Heart left ventricle (tissue), 7 donors: ENCODE measurements around a stretch of chr21.

DNA sequence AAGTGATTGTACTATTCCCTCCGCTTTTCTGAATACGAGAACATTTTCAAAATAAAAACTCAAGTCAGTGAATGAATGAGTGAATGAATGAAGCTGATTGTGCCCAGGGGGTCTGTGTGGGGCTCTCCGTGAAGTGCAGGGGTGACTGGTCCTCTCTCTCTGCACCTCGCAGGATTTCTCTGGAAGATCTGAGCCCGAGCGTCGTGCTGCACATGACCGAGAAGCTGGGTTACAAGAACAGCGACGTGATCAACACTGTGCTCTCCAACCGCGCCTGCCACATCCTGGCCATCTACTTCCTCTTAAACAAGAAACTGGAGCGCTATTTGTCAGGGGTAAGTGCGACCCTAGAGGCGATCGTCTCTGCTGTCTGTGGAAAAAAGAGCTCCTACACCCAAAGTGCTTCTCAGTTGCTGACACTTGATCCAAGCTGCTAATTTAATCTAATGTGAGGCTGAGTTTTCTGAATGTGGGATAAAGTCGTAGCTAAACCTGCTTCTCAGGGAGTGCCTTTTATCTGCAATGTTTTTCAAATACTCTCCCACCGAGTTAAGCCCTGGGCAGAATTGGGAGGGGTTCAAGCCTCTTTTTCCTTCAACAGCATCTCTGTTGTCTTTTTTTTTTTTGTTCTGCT, 101.7 kb downstream of the HUNK start:
- PRO-cap, 6 experiments, result no peak in any of the 6 experiments
- RAMPAGE, long total RNA, 2 experiments, result no peak in any of the 2 experiments
- RRBS, result no CpG with 5 or more reads among the region's 18 CpGs

DNA sequence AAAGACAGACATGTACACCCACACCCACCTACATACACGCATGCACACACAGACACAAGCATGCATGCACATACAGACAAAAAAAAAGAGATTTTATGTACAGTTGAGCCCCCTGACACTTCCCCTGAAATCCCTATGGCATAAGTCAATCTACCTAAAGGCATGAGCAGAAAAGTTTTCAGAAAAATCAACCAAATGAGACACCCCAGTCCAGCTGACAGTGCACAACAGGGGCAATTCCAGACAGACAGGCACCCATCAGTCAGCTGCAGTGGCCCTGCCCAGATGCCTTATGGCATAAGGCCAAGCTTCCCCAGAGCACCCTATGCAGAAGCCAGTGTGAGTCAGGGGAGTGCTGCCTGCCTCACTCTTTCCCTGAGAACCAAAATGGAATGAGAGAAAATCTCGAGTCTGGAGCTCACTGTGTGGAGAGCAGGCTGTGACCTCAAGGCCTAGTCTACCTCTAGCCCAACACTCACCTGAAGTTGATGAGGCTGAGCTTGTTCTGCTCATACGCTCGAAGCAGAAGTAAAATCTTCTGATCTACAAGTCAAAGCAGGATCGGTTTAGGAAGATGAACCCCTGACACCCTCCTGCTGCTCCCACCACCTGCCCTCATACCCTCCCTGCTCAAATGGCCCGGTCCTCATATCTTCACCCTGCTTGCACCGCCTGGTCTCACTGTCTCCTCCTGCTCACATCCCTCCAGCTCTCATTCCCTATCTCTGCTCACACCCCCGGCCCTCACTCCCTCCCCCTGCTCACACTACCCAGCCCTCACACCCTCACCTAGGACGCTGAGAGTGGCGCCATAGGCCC, 38.2 kb downstream of the MRAP start:
- PRO-cap, 6 experiments, result no peak in any of the 6 experiments
- RAMPAGE, long total RNA, 2 experiments, result no peak in any of the 2 experiments
- RRBS, result 40% methylated on average over 3 of the region's 10 CpGs

GRCh38 chr21:32463840-32464346, 51.4 kb downstream of the EVA1C start:
- PRO-cap, 6 experiments, result no peak in any of the 6 experiments
- RAMPAGE, long total RNA, 2 experiments, result no peak in any of the 2 experiments
- RRBS, result no CpG with 5 or more reads among the region's 8 CpGs

DNA sequence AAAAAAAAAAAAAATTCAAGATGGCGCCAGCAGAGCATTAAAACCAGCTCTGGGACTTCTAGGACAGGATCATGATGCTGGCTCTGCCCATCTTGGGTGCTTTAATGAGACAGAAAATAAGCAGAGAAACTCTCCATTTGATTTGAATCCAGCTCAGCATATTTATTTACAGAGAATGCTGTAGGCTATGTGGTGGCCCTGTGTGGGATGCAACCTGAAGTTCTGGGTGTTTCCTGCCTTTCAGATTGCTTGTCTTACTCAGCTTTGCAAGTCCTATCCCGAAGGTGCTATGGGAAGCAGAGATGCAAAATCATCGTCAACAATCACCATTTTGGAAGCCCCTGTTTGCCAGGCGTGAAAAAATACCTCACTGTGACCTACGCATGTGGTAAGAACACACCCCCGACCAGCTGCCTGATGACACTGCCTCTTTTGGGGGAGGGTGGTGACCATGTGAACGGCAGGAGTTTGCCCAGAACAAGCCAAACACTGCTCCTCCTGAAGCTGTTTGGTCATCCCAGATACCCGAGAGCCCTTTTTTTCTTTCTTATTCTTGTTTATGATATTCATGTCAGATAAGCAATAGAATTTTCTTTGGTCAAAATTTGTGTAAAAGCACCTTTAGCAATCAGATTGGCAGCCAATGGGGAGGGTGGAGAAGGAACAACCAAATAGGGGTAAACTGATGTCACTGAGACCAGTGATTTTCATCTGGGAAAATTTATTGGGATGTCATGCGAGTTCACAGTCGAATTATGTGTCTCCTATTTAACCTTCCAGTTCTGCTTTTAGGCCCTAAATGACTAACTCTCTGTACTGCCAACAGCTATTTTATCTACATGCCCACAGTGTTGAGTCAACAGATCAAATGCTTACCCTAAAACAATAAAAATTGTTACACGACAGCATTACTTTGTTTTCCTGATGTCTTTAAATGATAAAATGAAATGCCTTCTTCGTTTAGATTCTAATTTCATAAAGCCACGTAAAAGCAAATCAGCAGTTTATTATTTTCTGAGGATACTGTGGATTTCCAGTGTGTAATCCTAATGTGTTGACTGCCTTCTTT, 82.6 kb downstream of the EVA1C start:
- PRO-cap, 6 experiments, result no peak in any of the 6 experiments
- RAMPAGE, long total RNA, 2 experiments, result no peak in any of the 2 experiments
- RRBS, result no CpG with 5 or more reads among the region's 13 CpGs

DNA sequence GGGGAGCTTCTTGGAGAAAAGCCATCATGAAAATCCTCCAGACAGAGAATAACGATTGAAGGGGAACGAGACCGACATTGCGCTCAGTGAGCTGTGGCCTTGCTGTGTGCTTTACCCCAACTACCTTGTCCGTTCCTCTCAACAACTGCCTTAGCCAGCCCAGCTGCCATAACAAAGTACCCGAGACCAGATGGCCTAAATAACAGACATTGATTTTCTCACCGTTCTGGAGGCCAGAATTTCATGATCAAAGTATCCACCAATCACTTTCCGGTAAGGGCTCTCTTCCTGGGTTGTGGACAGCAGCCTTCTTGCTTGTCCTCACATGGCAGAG, 79.9 kb downstream of the TCP10L start:
- PRO-cap, 6 experiments, result no peak in any of the 6 experiments
- RAMPAGE, long total RNA, 2 experiments, result no peak in any of the 2 experiments
- RRBS, result no CpG with 5 or more reads among the region's 8 CpGs

DNA sequence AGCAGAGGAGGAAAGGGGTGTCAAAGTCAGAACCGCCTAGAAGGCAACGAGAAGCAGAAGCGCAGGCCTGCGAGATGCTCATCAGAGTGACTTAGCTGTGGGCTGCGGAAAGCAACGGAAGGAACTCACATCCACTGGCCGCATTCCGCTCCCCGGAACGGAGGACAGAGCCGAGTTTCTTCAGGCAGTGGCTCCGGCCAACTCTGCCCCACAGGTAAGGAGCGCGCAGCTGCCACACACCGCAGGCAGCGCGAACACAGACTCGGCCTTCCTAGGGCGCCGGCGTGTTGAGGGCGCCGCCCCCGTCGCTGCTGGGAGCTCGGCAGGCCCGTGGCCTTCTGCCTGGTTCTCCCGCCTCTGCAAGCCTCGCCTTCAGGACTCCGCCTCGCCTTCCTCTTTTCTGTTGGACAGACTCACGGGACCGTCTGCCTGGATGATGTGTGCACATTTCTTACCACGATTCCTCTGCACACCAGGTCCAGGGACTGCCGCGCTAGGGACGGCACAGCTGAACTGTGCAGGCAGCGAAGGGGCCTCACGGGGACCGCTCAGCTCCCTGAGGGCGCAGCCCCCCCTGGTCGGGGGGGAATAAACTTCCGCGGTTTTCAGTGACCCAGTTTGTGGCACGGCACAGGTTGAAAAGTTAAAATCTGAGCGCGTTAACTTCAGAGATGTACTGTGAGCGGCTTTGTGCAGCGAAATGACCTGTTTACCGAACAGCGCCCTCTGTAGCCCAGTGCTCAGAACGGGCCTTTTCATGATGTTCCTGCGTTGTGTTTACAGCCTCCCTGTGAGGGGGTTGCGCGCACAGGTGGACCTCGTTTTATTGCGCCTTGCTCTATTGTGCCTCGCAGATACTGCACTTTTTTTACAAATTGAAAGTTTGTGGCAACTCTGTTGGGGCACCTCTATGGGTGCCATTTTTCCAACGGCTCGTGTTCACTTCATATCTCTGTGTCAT, 15.8 kb downstream of the TCP10L start:
- PRO-cap, 6 experiments, result peak in 3 of 6 experiments; most common plus-strand start position 397 of the sequence (in 1); most common minus-strand start position 339 of the sequence (in 1)
- RAMPAGE, long total RNA, 2 experiments, result no peak in any of the 2 experiments
- RRBS, result 2% methylated on average over 11 of the region's 60 CpGs

GRCh38 chr21:32599342-32599940, 12.7 kb downstream of the CFAP298 start:
- PRO-cap, 6 experiments, result no peak in any of the 6 experiments
- RAMPAGE, long total RNA, 2 experiments, result no peak in any of the 2 experiments
- RRBS, result no CpG with 5 or more reads among the region's 10 CpGs

- PRO-cap, 6 experiments, result no peak in any of the 6 experiments
- RAMPAGE, long total RNA, 2 experiments, result no peak in any of the 2 experiments
- RRBS, result no CpG with 5 or more reads among the region's 10 CpGs
These were observed 9.0 kb downstream of the CFAP298 start for GRCh38 chr21:32603194-32603635.

- PRO-cap, 6 experiments, result no peak in any of the 6 experiments
- RAMPAGE, long total RNA, 2 experiments, result no peak in any of the 2 experiments
- RRBS, result no CpG with 5 or more reads among the region's 13 CpGs
These were observed 7.8 kb downstream of the CFAP298 start for GRCh38 chr21:32604271-32604959.

DNA sequence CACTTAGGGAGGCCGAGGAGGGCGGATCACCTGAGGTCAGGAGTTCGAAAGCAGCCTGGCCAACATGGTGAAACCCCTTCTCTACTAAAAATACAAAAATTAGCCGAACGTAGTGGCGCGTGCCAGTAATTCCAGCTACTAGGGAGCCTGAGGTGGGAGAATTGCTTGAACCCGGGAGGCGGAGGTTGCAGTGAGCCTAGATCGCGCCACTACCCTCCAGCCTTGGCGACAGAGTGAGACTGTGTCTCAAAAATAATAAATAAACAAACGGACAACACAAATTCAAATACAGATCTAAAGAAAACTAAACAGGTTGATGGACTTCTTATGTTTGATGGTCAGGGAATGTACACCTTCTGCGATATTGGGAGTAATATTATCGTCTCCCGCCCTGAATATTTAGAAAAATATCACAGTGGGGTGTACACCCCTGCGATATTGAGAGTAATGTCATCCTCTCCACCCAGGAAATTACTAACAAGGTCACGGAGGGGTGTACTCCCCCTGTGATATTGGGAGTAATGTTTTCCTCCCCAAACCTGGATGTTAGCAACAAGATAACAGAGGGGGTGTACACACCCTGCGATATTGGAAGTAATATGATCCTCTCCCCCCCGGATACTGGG, 1.2 kb upstream of the CFAP298 start:
- PRO-cap, 6 experiments, result no peak in any of the 6 experiments
- RAMPAGE, long total RNA, 2 experiments, result no peak in any of the 2 experiments
- RRBS, result no CpG with 5 or more reads among the region's 20 CpGs

- PRO-cap, 6 experiments, result no peak in any of the 6 experiments
- RAMPAGE, long total RNA, 2 experiments, result no peak in any of the 2 experiments
- RRBS, result no CpG with 5 or more reads among the region's 5 CpGs
These were observed 53.4 kb downstream of the SYNJ1 start for GRCh38 chr21:32674281-32674928.

DNA sequence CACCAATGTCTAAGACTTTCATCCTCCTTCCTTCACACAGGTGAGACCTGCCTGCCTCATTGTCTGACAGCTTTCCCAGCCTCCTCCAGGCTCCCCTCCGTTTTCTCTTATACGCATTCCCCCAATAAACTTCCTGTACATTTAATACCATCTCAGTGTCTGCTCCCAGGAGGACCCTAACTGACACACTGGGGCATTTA, 4.6 kb upstream of the SYNJ1 start:
- PRO-cap, 6 experiments, result no peak in any of the 6 experiments
- RAMPAGE, long total RNA, 2 experiments, result no peak in any of the 2 experiments
- RRBS, result no CpG with 5 or more reads among the region's 2 CpGs

- PRO-cap, 6 experiments, result no peak in any of the 6 experiments
- RAMPAGE, long total RNA, 2 experiments, result no peak in any of the 2 experiments
- RRBS, result no CpG with 5 or more reads among the region's 9 CpGs
These were observed 9.6 kb downstream of the PAXBP1 start for GRCh38 chr21:32761900-32762393.

DNA sequence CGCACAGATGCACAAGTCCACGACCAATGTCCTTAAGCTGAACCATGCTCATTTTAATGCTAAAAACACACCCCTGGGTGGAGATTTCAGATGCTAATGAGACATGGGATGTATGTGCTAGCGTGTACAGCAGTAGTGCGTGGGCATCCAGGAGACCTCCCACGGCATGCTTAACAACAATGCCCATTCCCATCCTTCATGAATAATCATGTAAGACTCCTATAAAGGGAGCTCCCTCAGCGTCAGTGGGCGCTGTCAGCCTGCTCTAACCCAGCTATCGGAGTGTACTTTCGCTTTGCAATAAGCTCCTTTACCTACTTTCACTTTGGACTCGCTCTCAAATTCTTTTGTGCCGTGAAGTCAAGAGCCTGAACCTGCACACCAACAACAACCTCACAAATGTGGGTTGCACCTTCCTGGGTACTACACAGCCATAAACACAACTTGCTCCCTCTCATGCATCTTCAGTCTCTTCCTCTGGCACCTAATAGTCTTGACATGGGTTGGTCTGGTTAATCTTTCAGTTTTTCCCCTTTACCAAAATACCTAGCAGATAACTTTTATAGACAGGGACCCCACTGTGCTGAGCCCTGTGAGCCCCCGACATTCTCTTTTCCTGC, 72.8 kb upstream of the C21orf62 start:
- PRO-cap, 6 experiments, result no peak in any of the 6 experiments
- RAMPAGE, long total RNA, 2 experiments, result no peak in any of the 2 experiments
- RRBS, result no CpG with 5 or more reads among the region's 12 CpGs

GRCh38 chr21:33051934-33052448, 17.9 kb upstream of the OLIG1 start:
- PRO-cap, 6 experiments, result no peak in any of the 6 experiments
- RAMPAGE, long total RNA, 2 experiments, result no peak in any of the 2 experiments
- RRBS, result 35% methylated on average over 5 of the region's 17 CpGs

GRCh38 chr21:33198698-33199188, 31.0 kb upstream of the IFNAR2 start:
- PRO-cap, 6 experiments, result peak in 5 of 6 experiments; most common plus-strand start chr21:33198966 (in 1); most common minus-strand start chr21:33198889 (in 4)
- RAMPAGE, long total RNA, 2 experiments, result no peak in any of the 2 experiments
- RRBS, result no CpG with 5 or more reads among the region's 6 CpGs

DNA sequence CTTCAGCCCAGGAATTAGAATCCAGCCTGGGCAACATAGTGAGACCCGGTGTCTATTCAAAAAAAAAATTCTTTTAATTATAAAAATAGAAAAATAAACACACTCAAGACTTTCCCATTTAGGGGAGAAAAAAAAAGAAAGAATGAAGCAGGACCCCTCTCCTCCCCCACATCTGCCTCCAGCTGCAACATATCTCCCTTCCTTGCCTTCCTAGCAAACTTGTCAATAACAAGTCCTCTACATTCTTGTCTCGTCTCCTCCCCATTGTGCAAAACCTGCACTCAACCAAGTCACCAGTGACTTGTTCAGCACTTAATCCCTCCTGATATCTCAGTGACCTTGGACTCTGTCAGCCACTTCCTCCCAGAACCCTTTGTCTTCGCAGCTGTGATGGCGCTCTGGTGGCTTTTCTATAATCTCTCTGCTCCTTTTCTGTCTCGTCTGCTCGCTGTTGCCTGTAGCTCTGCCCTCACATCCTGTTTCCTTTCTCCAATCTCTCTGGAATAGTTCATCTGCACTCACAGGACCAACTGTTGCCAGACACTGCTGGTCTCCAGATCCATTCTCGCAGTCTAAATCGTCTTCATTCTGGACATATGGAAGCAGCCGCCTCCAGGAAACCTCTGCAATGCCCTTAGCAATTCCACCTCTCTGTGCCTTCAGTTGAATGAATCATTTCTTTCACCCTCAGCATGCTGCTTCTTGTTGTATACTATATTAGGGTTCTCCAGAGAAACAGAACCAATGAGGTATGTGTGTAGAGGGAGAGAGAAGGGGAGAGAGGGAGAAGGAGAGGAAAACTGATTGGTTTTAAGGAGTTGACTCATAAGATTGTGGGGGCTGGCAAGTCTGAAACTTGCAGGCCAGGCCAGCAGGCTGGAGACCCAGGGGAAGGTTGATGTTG, 17.5 kb upstream of the IFNAR2 start:
- PRO-cap, 6 experiments, result peak in 1 of 6 experiments; most common plus-strand start position 539 of the sequence (in 1); most common minus-strand start position 476 of the sequence (in 1)
- RAMPAGE, long total RNA, 2 experiments, result no peak in any of the 2 experiments
- RRBS, result no CpG with 5 or more reads among the region's 9 CpGs

DNA sequence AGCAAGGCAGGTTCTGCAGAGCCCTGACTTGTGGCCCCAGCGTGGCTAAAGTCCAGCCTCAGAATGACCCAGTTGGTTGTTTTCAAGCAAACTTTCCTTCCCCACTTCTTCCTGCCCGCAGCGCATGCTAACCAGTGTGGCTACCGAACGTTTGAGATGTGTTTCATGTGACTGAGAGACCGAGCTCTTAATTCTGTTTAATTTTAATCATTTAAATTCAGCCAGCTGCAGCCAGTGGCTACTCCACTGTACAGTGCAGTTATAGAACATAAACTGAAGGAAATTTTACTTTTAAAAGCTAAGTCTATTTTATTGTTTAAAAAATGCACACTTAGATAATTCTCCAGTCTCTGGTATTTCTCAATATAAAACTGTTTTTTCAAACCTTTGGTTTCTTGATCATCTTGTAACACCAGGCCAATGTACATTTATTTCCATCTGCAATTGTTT, 6.0 kb upstream of the IL10RB start:
- PRO-cap, 6 experiments, result peak in 1 of 6 experiments; most common plus-strand start position 145 of the sequence (in 1); most common minus-strand start position 68 of the sequence (in 1)
- RAMPAGE, long total RNA, 2 experiments, result no peak in any of the 2 experiments
- RRBS, result no CpG with 5 or more reads among the region's 6 CpGs

GRCh38 chr21:33268760-33269688, 2.9 kb downstream of the IL10RB start:
- PRO-cap, 6 experiments, result no peak in any of the 6 experiments
- RAMPAGE, long total RNA, 2 experiments, result no peak in any of the 2 experiments
- RRBS, result no CpG with 5 or more reads among the region's 14 CpGs

- PRO-cap, 6 experiments, result no peak in any of the 6 experiments
- RAMPAGE, long total RNA, 2 experiments, result no peak in any of the 2 experiments
These were observed 7.2 kb upstream of the IFNAR1 start for GRCh38 chr21:33317664-33317863.